Measurements from ENCODE around the genes SPPL2B and TLE2.

DNA sequence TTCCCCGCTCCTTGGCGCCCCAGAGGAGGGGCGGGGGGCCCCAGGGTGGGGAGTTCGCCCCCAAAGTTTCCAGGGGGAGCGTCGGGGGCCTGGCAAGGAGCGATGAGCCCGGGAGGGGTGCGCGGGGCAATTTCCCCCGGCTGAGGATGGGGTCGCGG, 252 bp downstream of the LINGO3 start:
- RRBS, result 47% methylated on average over 3 of the region's 13 CpGs

- RRBS, result under 1% methylated on average over 48 of the region's 94 CpGs
Observed at GRCh38 chr19:2328304-2329129, at the start of gene SPPL2B. Gene SPPL2B (plus strand): TSS chr19:2328684.

DNA sequence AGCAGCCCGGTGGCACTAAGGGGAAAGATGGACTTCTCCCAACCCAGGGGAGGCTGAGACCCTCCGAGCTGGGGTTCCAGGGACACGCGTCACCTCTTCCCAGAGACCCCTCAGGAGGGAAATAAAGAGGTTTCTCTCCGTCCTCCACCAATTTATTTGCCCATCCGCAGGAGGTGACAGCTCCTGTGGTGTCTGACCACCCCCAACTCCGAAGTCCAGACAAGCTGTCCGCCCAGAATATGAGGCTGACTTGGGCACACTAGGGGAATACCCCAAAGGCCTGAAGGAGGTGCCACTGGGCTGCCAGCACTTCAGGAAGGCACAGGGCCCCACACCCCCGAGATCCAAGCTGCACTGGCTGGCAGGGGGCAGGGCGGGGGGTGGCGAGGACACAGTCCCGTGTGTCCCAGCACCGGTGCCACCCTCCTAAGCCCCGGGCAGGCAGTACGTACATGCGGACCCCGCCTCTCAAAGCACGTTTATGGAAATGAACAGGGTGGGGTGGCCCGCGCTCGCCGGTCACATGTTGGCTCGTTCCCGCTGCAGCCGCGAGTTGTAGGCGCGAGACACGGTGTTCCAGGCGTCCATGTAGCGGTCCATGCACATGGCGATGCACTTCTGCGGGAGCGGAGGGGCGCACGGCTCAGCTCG, 832 bp downstream of the TIMM13 start:
- RRBS, result 1% methylated on average over 8 of the region's 37 CpGs

DNA sequence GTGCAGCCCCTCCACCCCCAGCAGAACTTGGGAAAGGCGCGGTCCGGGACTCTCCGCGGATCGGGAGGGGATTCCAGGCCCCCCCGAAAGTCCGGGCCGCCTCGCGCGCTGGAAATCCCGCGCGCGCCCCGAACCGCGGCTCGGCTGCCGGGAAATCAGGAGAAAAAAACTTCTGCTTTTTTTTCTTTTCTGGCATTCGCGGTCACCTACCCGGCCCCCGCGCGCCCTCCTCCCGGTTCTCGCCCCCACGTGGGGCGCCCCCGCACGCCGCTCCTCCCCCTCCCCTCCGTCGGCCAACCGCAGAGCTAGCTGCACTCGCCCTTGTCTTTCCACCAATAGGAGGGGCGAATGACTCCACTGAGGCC, 232 bp upstream of the GADD45B start:
- RRBS, result 1% methylated on average over 21 of the region's 39 CpGs

GRCh38 chr19:2479579-2480067, 3.7 kb downstream of the GADD45B start:
- RRBS, result no CpG with 5 or more reads among the region's 17 CpGs

DNA sequence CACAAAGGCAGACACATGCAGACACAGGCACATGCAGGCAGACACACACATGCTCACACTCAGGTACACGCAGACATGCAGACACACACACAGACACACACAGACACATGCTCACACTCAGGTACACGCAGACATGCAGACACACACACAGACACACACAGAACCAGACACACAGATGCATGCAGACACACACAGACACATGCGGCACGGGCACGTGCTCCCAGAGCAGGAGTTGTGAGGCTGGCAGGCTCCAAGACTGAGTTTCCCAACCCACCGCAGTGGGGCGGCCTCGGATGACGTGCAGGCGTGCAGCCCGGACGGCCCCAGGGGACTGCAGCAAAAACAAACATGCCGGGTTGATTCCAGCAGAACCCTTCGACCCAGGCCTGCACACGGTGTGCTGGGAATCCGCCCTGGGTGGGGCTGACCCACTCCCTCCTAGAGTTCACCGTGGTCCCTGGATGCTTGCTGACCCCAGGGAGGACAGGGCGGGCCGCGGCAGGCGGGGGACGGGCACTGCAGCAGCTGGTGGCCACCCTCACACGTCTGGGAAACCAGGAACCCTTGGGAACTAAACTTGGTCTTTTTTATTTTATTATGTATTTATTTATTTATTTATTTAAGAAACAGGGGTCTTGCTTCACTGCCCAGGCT, 100.1 kb downstream of the GADD45B start:
- RRBS, result no CpG with 5 or more reads among the region's 23 CpGs

DNA sequence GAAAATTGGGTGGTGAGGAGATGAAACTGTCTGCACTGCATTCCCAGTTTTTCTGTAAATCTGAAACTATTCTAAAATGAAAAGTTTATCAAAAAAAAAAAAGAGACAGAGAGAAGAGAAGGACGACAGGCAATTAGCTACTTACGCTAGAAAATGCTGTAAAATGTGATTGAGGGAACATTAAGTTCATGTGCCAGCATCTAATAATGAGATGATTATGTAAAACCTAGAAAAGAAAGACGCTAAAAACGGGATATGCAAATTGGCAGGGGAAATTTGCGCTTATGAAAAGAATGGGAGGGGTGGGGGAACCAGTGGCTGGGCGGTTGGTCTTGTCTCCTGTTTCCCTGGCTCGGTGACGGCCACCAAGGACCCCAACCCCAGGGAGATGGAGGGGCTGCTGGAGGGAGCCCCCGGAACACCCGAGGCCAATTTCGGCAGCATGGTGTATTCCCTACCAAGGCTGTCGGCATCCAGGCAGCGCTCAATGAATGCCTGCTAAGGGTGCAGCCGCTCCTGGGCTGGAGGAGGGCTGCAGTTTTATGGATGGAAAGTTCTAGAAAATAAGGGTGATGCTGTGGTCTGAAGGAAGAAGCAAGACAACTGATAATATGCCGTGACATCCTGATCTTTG, 34.2 kb downstream of the GNG7 start:
- RRBS, result no CpG with 5 or more reads among the region's 15 CpGs

DNA sequence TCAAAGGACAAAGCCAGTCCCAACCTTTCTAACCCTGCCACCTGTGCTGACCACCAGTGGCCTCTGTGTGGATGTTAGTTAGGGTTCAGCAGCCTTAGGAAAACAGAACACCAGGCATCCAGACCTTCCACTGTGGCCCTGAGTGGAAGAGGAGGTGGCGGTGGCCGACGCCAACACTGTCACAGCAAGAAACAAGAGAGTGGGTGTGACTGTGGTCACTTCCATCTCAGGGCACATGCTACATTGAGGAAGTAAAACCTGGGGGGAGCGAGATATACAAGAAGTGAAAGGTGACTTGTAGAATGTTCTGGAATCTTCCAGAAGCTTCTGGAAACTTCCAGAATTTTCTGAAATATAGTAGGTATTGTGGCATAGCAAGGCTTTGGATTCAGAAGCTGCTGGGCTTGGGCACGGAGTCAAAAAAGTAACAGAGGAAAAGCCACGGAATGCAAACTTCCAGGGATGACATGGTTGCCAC, 24.4 kb downstream of the GNG7 start:
- RRBS, result no CpG with 5 or more reads among the region's 6 CpGs

GRCh38 chr19:2719739-2720378, 1.3 kb downstream of the DIRAS1 start:
- RRBS, result no CpG with 5 or more reads among the region's 20 CpGs

DNA sequence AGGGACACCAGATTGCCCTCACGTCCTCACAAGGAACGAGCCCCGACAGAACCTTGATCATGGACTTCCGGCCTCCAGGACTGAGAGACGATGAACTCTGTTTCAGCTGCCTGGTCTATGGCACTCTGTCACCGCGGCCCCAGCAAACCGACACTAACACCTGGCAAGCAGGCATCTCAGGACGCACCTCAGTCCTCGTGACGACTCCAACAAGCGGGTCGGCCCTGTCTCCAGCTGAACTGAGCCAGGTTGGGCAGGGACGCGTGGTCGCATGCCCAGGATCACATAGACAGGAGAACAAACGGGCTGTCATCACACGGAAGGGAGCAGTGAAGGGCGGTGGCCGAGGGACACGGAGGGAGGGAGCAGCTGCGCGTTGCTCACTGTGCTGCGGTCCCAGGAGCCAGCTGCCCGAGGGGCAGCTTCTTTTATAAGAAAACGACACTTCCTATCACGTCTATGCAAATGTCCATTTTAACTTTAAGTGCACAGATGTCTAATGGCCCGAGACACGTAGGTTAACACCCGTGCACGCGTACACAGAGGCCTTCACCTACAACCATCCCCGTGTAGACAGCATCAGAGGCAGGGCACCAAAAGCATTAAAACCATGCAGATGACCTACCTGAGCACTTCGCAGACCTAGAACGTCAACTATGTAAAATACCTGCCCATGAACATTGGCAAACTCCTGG, 8.9 kb downstream of the SGTA start:
- RRBS, result no CpG with 5 or more reads among the region's 35 CpGs

- RRBS, result no CpG with 5 or more reads among the region's 16 CpGs
Observed at GRCh38 chr19:3015473-3016034, 13.5 kb downstream of the TLE2 start.

DNA sequence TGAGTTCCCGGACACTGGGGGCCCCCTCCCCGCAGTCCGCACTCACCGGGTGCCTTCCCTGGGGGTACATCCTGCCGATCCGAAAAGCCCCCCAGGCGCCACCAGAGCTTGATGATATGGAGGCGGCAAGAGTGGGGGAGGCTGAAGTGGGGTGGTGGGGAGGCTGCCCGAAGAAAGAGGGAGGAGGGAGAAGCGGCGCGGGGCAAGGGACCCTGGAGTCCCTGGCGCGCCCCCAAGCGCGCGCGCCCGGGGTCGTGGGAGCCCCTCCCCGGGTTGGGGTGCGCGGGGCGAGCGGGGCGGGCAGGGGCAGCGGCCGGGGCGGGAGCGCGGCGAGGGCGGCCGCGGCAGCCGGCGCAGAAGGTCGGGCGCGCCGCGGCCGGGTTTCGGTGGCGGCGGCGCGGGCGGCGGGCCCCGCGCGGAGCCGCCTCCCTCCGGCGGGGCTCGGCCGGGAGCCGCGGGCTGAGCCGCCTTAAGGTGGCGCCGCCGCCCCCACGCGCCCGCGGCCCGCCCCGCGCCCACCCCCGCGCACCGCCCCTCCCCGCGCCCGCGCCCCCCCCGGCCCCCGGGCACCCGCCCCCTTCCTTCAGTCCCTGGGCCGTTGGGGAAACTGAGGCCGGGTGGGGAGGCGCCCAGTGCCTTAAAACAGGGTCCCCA, at the start of gene TLE2:
Gene TLE2, minus strand, starts transcription at position 446 of the 654 bp plus-strand sequence.
- RRBS, result 2% methylated on average over 35 of the region's 84 CpGs

- RRBS, result no CpG with 5 or more reads among the region's 4 CpGs
Observed at GRCh38 chr19:3037307-3037646, 8.2 kb upstream of the TLE2 start.

DNA sequence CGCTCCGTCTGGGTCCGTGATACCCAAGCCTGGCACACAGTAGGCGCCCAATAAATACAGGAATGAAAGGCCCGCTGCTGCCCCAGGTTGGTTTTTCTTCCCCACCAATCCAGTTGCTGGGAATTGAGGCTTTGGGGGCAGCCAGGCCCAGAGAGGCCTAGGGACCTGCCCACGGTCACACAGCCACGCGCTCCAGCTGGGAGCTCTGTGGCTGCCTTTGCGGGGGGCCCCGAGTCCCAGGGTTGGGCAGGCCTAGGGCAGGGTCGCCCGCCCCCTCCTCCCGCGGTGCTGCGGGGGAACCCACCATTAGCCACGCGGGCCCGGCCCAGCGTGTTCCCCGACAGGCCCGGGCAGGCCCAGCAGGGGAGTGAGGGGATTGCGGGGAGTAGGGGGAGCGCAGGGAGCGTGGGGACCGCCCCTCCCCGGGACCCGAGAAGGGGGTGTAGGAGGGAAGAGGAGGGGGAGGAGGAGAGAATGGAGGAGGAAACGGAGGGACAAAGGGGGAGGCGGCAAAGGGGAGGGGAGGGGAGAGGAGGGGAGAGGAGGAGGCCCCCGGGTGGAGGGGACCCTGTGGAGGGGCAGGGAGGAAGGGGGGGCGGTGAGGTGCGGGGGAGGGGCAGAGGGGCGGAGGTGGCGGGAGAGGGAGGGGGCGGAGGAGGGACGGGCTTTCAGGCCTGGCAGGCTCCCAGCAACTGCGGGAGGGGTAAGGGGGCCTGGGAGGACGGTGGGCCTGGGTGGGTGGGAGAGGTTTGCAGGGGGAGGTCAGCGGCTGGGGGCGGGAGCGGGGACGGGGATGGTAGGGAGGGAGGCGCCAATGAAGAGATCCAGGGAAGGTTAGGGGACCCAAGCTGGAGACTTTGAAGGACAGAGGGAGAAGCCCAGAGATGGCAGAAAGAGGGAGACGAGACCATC, 12.9 kb upstream of the TLE2 start:
- RRBS, result 78% methylated on average over 6 of the region's 44 CpGs

DNA sequence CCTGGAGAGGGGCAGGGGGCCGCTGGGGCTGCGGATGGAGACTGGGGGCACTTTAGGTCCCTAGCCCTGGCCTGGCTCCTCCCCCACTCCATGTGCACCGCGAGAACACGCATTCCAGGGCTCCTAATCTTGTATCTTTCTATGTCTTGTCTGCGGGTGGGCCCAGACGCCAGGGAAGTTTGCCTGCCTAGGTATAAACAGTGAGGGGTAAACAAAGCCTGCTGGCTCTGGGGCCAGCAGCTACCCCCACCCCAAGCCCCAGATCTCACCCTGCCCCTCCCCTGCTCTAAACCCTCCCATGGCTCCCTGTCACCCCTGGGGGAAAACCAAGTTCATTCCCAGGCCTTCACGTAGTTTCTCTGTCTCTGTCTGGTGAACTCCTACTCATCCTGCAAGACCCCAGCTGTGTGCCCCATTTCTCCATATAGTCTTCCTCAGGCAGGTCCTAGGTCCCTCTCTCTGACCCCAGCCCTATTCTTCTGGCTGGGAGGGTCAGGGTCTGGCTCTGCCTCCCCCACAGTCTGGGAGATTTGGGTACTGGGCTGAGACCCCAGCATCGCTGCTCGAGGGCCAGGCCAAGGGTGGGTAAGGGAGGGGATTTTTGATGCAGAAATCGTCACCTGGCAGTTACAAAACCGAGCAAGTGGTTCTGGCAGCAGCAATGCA, 5.6 kb downstream of the TLE5 start:
- RRBS, result no CpG with 5 or more reads among the region's 12 CpGs

GRCh38 chr19:3057221-3057871, 4.9 kb downstream of the TLE5 start:
- RRBS, result 80% methylated on average over 2 of the region's 31 CpGs

GRCh38 chr19:3089598-3089905, 4.6 kb upstream of the GNA11 start:
- RRBS, result no CpG with 5 or more reads among the region's 3 CpGs

DNA sequence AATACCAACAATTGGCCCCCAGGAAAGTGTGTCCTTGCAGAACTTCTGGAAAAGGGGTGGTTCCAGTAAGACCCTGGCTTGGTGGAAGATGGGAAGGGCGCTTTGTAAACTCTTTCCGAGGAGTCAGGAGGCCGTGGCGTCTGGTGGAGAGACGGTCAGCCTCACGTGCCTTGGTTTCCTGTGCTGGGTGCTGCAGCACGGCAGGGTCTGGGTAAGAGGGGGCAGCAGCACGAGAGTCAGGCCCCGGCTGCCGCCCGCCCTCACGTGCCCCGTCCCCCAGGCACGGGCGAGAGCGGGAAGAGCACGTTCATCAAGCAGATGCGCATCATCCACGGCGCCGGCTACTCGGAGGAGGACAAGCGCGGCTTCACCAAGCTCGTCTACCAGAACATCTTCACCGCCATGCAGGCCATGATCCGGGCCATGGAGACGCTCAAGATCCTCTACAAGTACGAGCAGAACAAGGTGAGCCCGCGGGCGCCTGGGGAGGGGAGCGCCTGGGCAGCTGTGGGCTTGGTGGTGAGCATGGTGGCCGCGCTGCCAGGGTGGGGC, 15.8 kb downstream of the GNA11 start:
- RRBS, result 98% methylated on average over 13 of the region's 35 CpGs

GRCh38 chr19:3133325-3134163, 2.3 kb upstream of the GNA15 start:
- RRBS, result no CpG with 5 or more reads among the region's 21 CpGs

- RRBS, result no CpG with 5 or more reads among the region's 37 CpGs
Observed at GRCh38 chr19:3178963-3179497, 461 bp downstream of the S1PR4 start.